Occipital lobe (tissue), 2 donors: ENCODE measurements around a stretch of chr7.

GRCh38 chr7:158868601-158869257 lies 12.4 kb downstream of the DYNC2I1 start:
- RAMPAGE, long total RNA = no peak

- RAMPAGE, long total RNA = no peak
Measured at GRCh38 chr7:158871015-158871625, 14.8 kb downstream of the DYNC2I1 start.

- RAMPAGE, long total RNA = no peak
Measured at GRCh38 chr7:158879321-158880105, 23.2 kb downstream of the DYNC2I1 start.

GRCh38 chr7:159253592-159254040 lies 108.9 kb upstream of the VIPR2 start:
- RAMPAGE, long total RNA = no peak